CD14-positive monocyte (primary cell): Measurements from ENCODE around the gene C1QTNF2.

DNA sequence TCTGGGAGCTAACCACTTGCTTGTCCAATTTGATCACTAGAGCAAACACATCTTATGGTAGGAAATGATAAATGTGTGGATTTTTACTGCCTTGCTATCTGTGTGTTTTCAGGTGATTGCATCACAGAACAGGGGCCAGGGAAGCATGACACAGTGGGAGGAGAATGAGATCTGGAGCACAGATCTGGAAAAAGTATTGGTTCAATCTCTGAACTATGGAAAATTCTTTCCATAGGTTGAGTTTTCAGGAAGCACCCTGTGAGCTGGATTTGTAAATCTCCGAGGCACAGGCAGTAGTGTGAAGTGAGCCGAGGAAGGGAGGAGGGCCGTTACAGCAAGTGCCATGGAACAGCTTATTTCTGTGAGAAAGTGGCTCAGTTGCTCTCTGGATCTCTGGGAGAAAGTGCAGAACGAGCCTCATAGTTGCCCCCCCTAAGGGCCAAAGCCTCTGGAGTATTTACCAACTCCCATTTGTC is 161.7 kb upstream of the CLINT1 start:
- CAGE, long polyA plus RNA = no peak

DNA sequence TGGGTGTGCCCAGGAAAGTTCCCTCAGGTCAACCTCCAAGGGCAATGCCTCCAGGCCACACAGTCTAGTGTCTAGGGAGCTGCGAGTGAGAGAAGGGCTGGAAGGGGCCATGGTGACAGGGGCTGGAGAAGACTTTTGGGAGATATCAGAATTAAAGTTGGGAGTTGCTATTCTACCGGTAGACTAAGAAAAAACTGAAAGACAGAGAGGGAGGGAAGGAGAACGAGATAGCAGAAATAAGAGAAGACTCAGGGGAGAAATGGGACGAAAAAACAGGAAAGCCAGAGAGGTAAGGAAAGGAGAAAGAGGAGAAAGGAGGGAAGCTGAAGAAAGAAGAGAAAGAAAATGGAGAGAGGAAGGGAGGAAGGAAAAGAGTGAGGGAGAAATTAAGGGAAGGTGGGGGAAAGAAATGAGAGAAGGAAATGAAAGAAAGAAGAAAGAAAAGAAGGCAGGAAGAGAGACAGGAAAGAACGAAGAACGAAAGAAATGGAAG is 1.4 kb downstream of the EBF1 start:
- CAGE, long polyA plus RNA = no peak

DNA sequence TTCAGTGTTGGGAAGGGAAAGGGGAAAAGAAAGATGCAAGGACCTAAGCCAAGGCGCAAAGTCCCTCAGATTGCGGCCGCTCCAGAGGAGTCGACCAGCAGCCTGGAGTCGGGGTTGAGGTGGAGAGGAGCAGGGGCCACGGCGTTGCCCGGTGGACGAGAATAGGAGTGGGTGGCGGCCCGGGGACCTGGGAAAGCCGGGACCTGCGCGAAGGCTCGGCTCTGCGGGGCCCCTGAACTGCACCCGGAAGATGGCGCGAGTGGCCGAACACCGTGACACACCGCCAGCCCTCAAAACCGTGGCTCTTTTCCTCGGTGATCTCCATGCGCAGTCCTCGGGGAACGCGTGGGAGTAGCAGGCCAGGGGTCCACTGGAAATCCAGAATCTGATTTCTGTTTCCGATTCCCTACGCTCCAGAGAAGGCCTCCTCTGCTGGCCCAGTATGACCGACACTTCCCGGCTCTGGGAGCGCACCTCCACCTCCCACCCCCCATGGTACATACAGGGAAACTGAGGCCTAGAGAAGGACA is 4.6 kb upstream of the EBF1 start:
- CAGE, long polyA plus RNA = no peak

DNA sequence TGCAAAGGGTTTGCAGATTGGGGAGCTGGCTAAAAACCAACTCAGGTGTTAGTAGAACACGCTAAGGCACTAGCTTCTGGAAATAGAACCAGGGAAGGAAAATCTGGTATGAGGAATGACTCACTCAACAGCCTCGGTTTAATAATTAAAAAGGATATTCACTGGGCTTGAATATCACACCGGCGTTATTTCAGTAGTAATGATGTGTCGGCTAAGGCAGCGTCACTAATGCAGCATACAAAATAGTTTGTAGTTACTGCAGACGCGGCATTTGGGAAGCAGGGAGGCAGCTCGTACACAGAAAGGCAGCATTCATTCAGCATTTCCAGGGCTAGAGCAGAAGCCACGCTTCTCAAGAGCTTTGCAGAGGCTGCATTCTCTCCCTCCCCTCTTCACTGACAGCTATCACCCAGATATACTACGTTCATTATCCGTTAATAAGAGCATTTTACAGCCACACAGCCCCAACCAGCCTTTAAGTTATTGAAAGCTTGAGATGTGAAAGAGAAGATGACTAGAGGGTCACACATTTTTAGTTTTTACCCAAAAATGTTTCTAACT is 1.8 kb downstream of the ADRA1B start:
- CAGE, long polyA plus RNA = no peak

DNA sequence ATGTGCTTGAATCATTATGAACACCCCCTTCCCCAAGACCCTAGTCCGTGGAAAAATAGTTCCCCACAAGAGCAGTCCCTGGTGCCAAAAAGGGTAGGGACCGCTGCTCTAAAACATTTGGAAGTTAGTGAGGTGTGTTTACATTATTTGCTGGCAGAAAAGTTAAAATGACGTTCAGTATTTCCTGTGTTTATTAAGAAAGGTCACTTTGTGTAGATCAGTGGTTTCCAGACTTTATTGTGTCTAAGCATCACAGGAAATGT is 11.9 kb downstream of the TTC1 start:
- CAGE, long polyA plus RNA = no peak

DNA sequence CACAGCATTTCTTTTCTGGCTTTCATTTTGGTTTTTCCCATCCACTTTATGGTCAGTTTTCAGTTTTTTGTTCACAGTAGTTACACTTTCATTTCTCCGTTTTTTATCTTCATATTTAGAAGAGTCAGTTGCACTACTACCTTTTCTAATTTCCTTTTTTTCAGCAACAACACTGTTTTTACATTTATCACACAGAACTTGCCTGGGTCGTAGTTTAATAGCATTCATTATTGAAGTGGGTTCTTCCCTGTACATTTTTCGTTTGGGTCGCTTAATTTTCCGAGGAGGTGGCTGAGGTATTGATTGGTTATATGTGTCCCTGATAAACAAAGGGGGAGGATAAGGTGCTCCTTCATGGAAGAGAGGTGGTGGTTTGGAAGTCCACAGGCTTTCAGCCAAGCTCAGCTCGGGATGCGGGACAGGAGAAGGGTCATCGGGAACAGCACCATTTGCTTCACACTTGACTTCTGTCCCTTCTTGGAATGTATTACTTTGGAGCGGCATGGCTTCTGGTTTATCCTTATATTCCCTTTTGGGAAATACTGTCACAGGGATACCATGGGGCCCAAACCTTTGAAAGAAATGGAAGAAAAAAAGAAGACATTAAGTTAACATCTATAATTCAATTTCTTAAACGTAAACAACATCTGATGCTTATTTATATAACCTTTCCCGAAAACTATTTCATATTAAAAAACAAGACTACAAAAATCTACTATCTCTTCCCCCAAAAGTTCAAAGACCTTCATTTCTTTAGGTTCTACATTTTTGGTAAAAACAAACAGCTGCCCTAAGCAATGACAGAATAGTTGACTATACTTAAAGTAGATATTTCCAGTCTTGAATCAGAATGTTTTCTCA is 25.5 kb downstream of the PWWP2A start:
- CAGE, long polyA plus RNA = no peak

- CAGE, long polyA plus RNA = no peak
Measured at GRCh38 chr5:160187119-160187549, 42.2 kb upstream of the FABP6 start.

DNA sequence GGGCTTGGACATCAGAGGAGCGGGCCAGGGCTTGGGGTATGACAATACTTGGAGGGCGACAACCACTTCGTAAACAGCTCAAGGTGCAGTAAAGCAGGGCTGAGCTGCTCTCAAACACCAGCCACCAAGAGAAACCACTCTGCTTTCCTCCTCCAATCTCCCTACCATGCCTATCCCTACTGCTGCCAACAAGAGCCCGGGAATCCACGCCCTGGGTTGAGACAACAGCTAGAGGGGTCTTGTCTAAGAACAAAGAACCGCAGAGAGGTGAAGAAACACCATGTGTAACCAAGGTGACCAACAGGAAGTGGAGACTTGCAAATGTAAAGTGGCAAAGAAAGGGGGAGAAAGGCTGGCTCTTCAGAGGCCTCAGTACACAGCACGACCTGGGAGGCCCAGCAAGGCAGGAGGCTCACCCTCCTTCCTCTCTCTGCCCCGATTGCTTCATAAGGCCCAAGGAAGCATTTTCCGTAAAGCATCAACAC is 18.5 kb downstream of the CCNJL start:
- CAGE, long polyA plus RNA = no peak

- CAGE, long polyA plus RNA = no peak
Measured at GRCh38 chr5:160370232-160370502, 259 bp downstream of the C1QTNF2 start.

- CAGE, long polyA plus RNA = no peak
Measured at GRCh38 chr5:160370503-160370803, at the start of gene C1QTNF2. Gene C1QTNF2 (minus strand): TSS chr5:160370626.

- CAGE, long polyA plus RNA = no peak
Measured at GRCh38 chr5:160464150-160464646, 42.5 kb downstream of the PTTG1 start.

DNA sequence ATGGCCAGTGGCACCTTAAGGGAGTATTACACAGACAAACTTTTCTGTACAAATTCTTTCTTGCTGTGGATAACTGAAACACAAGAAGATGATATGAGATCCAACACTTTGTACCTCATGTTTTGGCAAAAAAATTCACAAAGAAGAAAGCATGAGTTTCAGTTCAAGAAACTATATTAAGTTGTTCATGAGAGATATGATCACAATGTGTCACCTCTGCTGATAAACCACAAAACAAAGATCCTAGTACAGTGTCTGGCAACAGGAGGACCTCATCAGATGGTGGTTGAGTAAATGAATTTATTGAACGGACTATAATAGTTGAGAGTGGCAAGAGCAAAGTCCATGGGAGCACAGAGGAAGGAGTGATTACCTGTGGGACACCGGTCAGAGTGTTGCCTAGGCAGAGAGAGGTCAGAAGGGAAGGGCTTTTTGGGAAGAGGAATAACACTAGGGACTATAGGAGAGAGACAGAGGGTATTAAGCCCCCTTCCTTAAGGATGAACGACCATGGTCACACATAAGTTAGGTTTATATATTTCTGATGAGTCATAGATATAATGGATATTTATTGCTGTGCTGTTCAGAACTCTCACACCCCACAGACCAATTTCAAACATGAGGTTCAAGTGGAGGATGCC is 194.0 kb downstream of the ATP10B start:
- CAGE, long polyA plus RNA = no peak

DNA sequence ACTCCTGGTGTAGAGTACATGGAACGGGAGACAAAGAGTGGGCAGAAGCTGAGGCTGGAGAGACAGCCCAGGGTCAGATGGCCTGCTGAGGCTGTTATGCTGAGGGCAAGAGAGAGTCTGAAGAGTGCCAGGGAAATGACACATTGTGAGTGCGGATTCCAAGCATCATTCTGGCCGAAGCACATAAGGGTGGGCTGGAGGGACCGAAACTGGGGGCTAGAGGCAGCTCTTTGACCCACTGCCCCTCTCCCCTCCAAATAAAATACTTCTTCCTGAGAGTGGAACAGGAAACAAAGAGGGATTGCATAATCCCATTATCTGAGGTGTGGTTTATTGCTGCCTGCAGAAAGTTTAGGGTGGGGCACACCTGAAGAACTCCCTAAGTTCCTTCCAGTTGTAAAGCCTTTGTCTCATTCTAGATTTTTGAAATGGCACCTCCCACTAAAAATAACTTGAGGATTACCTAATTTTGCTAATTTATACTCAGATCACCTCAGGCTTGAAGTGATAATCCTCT is 158.0 kb downstream of the ATP10B start:
- CAGE, long polyA plus RNA = no peak

DNA sequence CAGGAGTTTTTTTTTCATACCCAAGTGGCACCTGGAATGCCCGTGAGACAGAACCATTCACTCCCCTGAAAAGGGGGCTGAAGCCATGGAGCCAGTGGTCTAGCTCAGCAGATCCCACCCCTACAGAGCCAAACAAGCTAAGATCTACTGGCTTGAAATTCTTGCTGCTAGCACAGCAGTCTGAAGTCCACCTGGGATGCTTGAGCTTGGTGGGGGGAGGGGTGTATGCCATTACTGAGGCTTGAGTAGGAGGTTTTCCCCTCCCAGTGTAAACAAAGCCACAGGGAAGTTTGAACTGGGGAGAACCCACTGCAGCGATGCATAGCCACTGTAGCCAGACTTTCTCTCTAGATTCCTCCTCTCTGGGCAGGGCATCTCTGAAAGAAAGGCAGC is 41.1 kb upstream of the ATP10B start:
- CAGE, long polyA plus RNA = no peak

DNA sequence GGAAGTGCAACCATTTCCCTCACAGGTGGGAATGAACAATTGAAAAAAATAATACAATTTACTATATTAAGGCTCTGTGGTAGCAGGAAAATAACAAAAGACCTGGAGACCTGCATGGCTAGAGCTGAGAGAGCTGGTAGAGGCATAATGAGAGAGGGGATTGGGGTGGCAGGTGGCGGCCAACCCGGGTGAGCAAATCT is 86.7 kb upstream of the ATP10B start:
- CAGE, long polyA plus RNA = no peak

- CAGE, long polyA plus RNA = no peak
Measured at GRCh38 chr5:161139171-161139463, 287.1 kb upstream of the ATP10B start.

GRCh38 chr5:161546862-161547300 is 356 bp upstream of the GABRB2 start:
- CAGE, long polyA plus RNA = no peak

DNA sequence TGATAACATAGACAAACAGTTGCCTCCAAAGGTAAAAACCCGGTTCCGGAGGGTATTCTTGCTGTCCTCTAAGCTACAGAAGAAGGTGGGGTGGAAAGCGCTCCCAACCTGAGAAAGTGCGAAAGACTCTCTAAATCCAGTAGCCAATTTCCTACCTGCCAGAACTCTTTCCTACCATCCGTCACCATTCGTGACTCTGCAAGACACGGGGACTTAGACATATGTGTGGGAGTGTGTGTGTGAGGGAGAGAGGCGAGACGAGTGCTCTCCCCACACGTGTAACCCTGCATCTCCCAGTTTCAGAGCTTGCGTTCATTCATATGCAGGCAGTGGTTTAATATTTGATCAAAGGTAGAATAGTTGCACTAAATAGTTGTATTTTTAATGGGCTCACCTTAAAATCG is 482 bp upstream of the GABRA1 start:
- CAGE, long polyA plus RNA = no peak

DNA sequence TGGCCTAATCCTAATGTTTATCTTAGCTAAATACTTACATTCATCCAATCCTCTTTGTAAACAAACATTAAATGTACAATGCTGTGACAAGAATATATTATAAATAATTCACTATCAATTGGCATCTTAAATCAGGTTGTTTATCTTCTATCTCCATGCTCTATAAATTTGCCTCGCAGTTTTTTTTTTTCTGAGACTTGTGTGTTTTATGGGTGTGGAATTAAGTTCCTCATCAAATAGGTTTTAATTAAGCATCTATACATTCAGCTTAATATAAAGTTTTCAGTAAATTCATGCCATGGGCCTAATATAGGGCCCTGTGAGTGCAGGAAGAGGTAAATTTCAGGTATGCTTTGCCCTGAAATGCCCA is 90.6 kb downstream of the GABRG2 start:
- CAGE, long polyA plus RNA = no peak

DNA sequence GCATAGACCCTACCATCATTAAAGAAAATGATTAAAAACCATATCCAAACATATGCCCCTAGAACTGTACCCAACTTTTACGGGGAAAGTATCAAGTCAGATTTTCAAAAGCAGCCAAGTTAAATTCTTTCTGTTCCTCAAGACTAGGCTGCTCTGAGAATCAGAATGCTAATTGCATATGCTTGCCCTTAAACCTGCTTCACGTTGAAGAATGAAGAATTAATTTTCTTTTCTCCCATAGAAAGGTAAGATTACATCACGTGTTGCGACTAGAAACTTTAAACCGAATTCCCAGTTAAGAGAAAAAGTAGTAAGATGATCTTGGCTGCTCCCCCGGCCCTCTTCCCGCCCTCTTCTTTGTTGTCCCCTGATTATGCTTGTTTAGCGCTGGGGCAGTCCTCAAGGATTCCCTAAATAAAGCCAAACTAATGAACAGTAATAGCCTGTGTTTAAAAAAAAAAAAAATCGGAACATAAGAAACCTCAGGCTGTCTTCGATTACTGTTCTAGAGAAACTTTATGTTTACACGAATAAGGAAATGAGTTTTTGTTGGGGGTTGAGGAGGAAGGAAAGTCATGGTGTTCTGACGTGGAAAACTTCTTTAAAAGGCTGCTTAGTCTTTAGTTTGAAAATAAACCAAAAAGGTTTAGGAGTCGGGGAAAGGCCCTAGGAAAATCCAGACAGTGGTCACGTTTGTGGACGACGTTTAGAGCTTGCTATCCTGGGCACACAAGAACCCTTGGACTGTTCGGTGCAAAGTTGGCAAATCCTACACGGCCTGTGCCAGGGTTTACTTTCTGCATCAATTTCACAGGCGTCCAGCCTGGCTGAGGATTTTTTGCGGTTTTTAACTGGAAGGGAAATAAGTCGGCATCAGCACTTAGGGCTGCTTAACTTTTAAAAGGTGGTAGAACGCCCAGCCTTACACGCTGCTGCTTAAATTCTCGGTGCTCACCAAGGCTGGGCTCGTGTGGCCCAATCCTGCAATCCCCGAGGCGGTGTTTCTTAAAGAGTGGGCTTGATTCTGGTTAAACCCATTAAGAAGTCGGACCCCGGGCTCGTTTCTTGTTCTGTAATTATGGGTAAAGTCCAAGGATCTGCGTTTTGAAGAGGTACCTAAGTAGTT is 1.2 kb upstream of the MAT2B start:
- CAGE, long polyA plus RNA = no peak